Bronchus fibroblast of lung (primary cell): ENCODE data around the gene ADARB1.

DNA sequence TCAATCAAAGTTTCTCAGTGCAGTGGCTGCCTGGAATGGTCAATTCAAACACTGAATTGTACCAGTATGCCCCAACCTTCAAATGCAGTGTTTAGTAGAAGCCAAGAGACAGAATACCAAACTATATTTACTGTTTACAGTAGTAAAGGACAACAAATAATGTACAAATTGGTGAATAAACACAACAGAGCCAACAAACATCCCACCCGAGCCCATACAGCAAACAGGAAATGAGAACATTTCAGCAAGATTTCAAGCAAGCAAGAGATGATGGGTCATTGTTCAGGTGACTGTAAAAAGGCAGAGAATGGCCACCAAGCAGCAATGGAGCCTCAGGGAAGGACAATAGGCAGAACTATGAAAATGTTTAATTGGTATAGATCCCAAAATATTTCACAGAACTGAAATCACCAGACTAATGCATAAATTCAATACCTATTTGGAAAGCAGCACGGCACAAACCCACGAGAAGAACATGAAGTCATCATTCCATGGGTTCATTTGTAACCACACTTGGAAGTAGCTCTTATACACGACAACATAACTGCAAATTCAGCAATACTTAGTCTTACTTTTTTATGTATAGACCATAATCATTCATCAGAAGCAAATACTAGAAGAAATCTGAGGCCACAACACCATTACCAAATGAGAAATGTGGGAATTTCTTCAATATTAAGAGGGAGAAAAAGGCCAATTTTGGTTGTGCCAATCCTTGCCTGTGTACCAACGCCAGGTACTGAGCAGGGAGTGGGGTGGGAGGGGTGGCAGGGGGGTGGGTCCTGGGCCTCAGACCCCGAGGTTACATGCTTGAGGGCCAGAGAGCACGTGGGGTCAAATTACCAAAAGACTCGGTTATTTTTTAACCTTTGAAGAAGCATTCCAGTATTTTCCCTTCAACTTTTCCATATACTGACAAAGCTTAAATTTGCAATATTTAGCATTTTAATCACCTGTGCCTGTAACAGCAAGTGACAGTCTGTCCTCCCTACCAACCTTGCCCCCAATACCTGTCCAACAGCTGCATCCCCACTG, 4.2 kb upstream of the UBE2G2 start:
- RAMPAGE, long total RNA: no peak

DNA sequence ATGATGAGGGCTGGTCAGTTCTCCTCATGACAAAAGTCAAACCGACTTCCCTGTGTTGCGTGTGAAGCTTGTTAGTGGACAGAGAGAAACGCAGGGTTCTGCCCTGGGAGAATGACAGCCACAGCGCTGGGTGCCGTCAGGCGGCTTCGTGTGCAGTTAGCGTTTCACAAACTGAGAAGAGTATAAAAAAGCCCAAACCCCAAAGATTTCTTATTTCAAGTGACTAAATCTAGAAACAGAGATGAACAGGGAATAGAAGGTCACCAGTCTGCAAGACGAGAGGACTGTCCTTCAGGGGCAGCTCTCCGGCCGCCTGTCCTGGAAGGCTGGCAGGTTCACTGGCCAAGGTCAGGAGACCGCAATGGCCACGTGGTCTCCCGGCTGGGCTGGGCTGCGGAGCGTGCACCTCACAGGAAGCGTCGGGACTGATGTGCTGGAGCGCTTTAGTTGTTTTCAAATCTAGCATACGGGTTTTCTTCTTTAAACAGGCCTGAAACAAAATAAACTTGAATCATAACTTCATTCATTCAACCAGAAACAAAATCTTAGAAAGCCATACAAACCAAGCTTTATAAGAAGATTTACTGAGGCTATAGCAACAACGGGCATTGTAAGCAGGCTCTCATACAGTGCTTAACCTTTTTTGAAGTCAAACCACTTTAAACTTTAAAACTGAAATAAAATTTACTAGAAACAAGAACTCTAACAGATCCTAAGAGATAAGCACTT, 22.2 kb downstream of the PTTG1IP start:
- RAMPAGE, long total RNA: no peak

DNA sequence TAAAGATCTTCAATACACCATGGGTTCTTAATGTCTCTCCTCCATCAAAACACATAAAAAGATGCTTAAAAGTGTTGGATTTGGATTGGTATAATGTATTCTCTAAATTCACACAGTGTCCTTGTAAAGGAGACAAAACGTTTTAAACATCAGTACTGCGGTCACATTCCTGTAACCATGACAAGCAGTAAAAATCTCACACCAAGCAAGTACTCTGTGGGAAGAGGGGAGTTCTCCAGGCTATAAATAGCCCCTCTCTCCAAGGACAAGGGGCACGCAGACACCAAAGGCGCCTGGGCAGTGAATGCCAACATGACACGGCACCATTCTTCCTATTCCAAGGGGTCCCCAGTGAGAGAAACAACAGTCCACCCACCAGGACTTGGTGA, 2.0 kb downstream of the PTTG1IP start:
- RAMPAGE, long total RNA: no peak

DNA sequence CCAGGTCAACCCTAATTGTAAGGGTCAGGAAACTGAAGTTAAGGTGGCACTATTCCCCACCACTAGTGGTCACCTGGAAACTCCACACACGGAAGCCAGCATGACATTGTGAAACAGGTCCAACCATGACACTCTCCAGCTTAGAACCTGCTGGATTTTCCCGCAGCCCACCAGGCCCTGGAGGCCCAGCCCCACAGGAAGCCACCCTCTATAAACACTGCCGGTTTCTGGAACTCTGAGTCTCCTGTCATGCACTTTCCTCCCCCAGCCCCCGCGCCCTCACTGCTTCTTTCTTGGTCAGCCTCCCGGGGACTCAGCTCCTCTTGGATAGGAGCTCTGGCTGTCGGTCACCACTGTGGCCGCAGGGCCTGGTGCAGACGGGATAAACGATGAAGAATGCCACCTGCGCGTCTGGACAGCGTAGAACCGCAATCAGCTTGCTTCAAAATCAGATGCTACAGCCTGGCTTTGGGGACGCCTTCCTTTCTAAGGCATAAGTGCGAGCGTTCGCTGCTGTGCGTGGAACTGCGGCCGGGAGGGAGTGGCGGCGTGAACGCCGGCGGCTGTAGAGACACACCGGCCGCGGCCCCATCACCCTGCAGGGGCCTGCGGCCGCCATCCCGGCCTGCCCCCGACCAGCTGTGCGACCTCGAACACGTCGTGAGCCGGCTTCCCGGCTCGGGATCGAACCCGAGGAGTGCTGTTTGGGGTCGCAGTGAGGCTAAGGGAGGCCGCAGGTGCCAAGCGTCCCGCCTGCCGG, 859 bp downstream of the PTTG1IP start:
- RAMPAGE, long total RNA: no peak

- RAMPAGE, long total RNA: no peak
These were observed 1.9 kb upstream of the PTTG1IP start for GRCh38 chr21:44875266-44875897.

- RAMPAGE, long total RNA: no peak
These were observed 13.1 kb downstream of the ITGB2 start for GRCh38 chr21:44907587-44907918.

GRCh38 chr21:44941510-44941981, 1.7 kb downstream of the SLX9 start:
- RAMPAGE, long total RNA: no peak

GRCh38 chr21:44954439-44954799, 14.6 kb downstream of the SLX9 start:
- RAMPAGE, long total RNA: no peak

DNA sequence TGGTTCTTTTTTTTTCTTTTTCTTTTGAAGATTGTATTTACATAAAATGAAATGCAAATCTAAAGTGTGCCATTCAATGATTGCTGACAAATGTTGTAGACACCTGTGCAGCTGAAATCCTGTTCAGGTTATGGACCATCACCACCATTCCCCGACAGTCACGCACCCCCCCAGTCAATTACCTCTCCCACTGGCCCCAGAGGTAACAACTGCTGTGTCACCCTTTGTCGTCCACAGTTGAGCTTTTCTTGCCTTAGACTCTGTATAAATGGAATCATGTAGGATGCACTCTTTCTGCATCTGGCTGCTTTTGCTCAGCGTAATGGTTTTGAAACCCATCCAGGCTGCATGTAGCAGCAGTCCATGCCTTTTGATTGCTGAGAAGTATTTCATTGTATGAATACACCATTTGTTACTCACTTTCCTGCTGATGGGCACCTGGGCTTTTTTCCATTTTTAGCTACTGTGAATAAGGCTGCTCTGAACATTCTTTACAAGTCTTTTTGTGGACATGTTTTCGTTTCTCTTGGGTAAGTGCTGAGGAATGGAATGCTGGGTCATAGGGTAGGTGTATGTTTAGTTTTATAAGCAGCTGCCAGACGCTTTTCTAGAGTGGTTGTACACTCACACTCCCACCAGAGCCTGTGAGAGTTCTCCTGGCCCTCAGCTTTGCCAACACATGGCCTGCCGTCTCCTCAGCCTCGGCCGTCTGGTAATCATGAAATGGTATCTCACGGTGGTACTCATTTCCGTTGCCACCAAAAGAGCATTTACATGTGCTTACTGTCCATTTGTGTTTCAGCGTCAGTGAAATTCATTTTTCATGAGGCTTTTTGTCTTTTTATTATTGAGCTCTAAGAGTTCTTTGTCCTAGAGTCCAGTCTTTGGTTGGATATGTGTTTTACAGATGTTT, 22.6 kb downstream of the SLX9 start:
- RAMPAGE, long total RNA: no peak

GRCh38 chr21:44994551-44995168, 54.8 kb downstream of the SLX9 start:
- RAMPAGE, long total RNA: no peak

GRCh38 chr21:45033082-45033847, 41.1 kb upstream of the ADARB1 start:
- RAMPAGE, long total RNA: no peak

GRCh38 chr21:45034145-45034669, 40.2 kb upstream of the ADARB1 start:
- RAMPAGE, long total RNA: no peak

GRCh38 chr21:45074009-45074929, at the start of gene ADARB1:
Gene ADARB1 (plus strand): TSS chr21:45074580.
- RAMPAGE, long total RNA: no peak

DNA sequence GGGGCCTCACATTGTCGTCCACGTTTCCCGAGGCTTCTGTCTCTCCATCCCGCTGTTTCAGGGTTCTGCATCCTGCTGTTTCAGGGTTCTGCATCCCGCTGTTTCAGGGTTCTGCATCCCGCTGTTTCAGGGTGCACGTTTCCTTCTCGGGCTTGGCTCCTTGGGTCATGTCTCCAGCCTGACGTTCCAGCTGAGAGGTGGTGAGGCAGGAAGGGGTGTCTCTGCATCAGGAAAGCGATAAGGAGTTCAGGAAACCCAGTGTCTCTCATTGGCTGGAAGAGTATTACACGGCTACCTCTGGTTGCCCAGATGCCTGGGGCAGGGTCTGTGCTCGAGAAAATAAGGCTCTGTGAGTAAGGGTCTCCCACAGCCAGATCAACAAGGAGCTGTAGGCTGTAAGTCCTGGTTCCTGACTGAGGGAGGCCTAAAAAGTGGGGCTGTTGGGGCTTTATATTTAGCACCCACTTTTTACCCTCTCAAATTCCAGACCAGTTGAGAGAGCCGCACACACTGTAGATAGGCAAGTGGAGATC, 21.2 kb downstream of the ADARB1 start:
- RAMPAGE, long total RNA: no peak

DNA sequence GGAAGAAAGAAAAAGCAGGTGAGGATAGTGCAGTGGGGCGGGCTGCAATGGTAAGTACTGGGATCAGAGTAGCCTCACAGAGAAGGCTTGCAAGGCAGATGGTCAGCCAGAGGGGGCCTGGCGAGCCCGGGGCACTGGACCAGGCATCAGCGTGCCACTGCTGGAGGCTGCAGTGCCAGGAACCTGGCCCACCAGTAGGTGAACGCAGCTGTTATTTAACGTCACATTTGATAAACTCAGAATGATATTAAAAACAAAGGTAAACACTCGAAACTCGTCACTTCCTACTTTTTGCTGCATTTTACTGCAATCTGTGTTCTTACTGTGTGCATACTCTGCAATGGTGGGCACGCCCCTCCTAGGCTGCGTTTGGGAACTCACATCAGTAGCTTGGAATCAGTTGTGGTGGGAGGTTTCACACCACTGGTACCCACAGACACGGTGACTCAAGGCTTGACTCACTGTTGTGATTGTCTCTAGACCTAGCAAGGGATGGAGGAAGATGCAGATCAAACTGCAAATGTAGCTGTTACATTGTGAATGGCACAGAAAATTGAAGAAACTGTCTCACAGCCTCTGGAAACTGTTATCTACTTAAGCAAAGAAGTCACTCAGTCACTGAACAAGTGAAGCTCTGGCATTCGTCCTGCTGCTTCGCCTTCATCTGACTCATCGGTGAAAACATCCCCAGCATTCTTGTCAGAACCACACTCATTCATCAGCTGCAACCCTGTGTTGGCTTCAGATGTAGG, 59.7 kb downstream of the POFUT2 start:
- RAMPAGE, long total RNA: no peak

DNA sequence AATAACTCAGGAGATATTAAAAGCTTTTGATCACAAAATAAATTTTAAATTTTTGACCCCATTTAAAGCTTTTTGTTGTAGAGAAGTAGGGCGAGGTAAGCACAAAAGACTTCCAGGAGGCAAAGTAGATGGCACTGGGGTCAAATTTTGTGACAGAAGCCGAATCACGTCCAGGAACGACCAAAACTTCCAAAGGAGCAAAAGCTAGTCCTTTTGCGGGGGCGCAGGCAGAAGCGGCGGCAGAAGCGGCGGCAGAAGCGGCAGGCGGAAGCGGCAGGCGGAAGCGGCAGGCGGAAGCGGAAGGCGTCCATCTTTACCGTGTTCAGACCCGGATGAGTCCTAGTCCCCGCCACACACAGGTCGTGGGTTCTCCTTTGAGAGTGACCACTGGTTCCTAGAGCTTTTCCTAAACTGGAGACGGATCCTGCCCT, 53.7 kb downstream of the POFUT2 start:
- RAMPAGE, long total RNA: no peak

DNA sequence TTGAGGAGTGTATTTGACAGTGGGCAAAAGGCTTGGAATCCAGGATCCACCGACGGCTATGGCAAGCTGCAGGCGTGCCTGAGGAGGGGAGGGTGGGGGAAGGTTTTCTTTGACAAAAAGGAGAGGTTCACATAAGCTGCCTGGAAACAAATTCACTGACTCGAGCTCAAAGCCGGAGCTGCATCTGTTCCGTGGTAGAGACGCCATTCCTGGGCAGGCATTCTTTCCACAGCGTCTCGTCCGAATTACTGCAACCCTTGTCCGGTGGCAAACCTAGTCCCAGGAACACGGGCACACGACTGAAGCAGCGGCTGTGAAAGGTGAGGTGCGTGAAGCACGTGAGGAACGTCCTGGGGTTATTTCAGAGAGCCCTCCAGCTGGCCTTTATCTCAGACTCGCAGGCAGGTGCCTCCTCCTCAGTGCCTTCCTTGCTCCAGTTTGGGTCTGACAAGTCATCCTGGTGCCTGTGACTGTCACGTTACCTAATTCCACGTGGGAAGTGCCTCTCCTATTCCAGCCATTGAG, 9.2 kb downstream of the POFUT2 start:
- RAMPAGE, long total RNA: no peak

DNA sequence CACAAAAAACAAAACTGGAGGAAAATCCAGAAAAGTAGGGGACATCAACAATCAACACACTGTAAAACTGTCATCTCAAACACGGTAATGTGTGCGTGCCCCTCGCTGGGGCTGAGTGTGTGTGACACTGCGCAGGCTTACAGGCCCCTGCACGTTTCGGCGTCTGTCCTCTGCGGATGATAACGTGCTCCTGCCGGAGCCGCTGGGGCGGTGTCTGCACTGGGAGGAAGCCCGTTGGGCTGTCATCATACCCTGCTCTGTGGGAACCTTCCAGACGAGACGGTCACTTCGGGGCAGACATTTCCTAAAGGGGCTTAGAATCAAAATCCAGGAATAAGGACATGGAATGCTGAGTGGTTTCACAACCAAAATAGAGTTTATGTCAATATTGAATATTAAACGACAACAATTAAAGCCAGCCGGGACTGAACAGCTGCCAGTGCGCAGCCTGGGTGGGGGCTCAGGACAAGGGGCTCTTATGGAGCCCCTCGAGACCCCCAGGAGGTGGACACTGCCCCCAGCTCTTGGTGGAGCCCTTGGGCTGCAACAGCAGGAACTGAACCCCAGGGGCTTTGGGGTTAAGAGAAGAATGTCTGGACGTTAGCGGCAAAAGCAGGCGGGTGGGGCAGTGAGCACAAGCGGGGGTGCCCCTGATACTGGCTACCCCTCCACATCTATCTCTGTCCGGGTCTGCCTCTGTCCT, 11.9 kb upstream of the POFUT2 start:
- RAMPAGE, long total RNA: no peak

- RAMPAGE, long total RNA: no peak
These were observed 464 bp downstream of the COL18A1 start for GRCh38 chr21:45405493-45405764.

- RAMPAGE, long total RNA: no peak
These were observed 6.5 kb downstream of the COL18A1 start for GRCh38 chr21:45411318-45412048.